ENCODE data around the genes ZNF541 and TPRX2.

DNA sequence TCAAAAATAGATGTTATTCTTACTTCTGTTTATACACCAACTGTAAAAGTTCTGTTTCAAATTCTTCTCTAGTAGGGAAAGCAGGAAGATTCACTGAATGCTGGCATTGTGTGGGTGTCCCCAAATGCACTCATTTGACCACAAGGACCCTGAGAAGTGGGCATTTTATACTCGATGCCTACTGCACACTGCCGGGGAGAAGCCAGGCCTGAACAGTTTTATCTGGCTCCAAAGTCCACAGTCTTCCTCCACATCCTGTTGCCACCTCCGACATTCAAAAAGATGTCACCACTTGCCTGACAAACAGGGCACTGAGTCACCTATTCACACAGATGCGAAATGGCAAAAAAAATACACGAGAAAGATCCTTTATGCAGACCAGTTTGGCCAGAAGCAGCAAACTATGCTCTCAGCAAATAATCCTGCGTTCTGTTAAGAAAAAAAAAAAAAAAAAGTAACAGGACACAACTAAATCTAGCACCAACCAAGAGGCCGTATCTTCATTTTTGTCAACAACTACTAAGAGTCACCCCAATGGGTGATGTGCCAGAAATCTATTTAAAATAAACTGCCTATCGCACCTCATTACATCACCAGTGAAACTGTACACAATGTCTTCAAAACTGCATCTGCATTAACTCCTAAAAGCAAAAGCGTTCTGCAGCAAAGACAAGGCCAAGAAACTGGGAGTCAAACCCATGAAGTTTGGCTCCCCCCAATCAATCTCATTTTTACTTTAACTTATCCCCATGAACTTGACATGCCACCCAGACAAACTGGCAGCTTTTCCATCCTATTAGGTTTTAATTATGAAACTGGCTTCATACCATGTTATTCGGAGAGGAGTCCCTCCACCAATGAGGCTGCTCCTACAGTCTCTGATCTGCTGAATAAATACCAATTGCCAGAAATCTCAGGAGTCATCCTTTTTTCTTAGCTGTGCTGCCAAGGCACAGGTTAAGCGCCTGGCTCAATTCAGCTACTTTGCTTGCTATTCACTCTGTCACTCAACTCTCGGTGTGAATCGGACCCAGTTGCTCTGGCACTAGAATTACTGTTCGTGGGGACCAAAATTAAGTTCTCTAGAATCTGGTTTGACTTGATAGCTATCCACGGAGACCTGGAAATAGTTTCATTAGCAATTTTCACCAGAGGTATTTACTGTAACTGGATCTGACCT lies 6.0 kb downstream of the ZC3H4 start:
- PRO-cap, result no peak

GRCh38 chr19:47172202-47172778 lies 41.7 kb downstream of the SAE1 start:
- PRO-cap, result no peak

DNA sequence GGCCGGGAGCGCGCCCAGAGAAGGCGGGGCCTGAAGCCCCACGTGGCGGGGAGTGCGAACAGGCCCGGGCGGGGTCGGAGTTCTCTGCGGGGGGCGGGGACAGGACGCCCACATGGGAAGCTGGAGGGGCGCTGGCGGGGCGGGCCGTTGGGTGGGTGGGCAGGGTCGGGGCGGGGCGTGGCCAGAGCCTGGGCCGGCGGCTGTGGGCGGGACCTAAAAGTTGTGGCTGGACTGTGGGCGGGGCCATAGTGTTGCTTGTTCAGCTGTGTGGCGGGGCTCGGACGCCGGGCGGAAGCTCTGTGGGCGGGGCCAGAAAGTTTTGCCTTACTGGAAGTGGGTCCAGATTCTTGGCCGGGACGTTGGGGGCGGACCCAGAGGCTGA lies 292 bp downstream of the CCDC9 start:
- PRO-cap, result no peak

- PRO-cap, result bidirectional peak, plus-strand start at chr19:47277806, minus-strand start at chr19:47277685
These were observed 3.0 kb downstream of the INAFM1 start for GRCh38 chr19:47277530-47278208.

- PRO-cap, result no peak
These were observed 33.2 kb downstream of the DHX34 start for GRCh38 chr19:47382422-47382695.

- PRO-cap, result no peak
These were observed 8.8 kb upstream of the MEIS3 start for GRCh38 chr19:47427770-47428828.

DNA sequence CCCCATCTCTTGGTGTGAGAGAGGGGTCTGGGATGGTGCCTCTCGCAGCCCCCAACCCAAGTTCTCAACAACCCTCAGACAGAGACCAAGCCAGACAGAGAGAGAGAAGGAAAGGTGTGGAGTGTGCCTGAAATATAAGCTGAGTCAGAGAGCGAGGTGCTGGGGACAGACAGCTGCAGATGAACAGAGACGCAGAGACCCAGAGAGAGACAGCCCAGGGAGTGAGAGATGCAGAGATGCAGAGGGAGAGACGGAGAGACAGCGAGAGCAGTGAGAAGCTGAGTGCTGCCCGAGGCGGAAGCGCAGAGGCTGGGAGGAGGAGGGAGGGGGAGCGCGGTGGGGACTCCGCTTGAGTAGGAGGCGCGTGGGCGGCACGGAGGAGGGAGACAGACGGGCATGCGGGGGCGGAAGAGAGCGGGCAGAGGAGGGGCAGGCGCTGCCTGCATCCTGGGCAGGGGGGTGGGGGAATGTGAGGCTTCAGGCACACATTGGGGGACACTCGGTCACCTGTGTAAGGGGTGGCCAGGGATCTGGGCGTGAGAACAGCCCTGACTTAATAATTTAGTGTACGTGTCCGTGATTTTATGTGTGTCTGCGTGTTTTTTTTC lies 25.8 kb downstream of the SLC8A2 start:
- PRO-cap, result no peak

- PRO-cap, result no peak
These were observed 290 bp downstream of the SLC8A2 start for GRCh38 chr19:47471494-47471712.

- PRO-cap, result no peak
These were observed 10.7 kb upstream of the KPTN start for GRCh38 chr19:47494504-47495311.

DNA sequence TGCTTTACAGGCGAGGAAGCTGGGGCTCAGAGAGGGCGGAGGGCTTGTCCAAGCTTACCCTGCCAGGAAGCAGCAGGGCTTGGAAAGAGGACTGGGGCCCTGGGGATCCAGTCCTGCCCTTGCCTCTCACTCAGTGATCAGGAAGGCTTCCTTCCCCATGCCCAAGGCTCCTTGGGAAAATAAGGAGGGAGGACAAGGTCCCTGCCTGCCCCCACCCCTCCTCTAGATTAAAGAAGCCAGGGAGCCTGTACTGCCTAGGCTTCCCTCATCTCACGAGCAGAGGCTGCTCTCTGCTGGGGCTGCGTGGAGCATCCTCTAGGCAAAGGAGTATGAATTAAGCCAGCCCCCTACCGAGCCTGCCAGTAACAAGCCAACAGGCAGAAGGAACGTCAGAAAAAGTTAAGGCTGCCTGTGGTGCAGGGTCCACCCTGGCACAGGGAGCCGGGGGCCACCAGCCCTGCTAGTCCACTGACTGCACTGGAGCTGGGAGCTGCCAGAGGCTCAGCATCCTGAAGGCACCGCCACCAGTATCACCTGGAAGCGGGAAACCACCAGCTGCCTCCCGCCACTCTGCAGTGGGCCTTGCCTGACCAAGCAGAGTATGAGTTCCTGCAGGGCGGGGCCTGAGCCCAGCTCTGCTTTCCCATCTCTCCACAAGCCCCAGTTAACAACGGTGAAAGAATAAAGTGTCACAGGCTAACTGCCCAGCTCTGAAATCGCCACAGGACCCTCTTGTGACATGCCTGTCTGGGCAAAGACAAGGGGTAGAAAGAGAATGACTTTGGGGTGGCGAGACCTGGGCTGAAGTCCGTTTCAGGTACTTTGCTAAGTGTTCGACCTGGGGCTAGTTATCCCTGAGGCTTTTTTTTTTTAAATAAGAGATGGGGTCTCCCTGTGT lies 6.8 kb downstream of the NAPA start:
- PRO-cap, result no peak

GRCh38 chr19:47573050-47574071 lies at the start of gene ZNF541:
TSS of gene ZNF541 (minus strand) at chr19:47573148.
- PRO-cap, result bidirectional peak, plus-strand start at chr19:47573206, minus-strand start at chr19:47573175

DNA sequence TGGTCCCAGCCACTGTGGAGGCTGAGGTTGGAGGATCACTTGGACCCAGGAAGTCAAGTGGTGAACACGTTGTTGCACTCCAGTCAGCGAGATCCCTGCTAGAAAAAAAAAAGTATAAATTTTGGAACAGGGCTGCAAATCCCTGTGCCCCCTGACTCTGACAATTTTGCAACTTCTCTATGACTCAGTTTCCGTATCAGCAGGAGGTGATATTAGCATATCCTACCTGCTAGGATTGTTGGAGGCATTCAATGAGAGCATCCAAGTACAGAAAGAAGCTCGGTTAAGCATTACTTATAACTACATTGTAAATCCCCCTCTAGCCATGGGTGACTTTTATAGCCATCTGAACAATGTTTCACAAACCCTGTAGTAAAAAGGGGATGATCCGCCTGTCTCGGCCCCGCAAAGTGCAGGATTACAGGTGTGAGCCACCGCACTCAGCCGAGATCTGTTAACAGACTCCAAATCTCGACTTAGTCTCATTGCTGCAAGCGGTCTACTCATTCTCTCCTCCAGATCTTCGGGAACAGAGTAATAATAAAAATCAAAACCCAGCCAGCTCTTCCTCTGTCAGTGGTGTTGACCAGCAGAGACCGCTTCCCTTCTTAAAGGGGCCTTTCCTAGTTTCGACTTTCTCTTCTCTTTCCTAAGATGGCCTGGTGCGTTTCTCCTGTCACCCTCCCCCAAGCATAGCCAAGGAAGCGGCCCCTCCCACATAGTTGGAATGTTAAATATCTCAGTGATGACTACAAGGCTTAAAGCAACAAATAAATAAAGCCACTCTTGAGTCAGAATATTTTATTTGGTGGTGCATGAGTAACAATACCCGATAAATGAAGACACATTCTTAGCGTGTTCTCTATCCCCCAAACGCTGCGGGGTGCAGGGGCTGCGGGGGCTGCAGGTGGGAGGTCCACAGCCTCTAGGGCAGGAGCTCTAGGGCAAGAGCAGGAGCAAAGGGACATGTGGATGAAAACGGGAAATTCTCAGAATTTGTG lies 10.2 kb upstream of the BICRA start:
- PRO-cap, result no peak

GRCh38 chr19:47611465-47612124 lies 2.7 kb downstream of the BICRA start:
- PRO-cap, result no peak

DNA sequence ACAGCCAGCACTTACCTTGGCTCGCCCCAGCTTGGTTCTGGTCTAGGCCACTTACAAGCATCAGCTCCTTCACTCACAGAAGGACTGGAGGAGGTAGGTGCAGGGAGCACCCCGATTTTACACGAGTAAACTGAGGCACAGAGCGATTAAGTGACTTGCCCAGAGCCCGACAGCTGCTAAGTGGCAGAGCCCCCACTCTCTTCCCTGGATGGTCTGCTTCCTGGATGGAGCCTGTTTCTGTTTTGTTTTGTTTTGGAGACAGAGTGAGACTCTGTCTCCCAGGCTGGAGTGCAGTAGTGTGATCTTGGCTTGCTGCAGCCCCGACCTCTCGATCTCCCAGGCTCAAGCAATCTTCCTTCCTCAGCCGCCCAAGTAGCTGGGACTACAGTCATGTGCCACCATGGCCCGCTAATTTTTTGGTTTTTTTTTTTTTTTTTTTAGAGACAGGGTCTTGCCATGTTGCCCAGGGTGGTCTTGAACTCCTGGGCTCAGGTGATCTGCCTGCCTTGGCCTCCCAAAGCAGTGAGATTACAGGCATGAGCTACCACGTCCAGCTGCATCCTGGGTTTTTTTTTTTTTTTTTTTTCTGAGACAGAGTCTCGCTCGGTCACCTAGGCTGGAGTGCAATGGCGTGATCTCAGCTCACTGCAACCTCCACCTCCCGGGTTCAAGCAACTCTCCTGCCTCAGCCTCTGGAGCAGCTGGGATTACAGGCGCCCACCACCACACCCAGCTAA lies 17.4 kb downstream of the BICRA start:
- PRO-cap, result no peak

DNA sequence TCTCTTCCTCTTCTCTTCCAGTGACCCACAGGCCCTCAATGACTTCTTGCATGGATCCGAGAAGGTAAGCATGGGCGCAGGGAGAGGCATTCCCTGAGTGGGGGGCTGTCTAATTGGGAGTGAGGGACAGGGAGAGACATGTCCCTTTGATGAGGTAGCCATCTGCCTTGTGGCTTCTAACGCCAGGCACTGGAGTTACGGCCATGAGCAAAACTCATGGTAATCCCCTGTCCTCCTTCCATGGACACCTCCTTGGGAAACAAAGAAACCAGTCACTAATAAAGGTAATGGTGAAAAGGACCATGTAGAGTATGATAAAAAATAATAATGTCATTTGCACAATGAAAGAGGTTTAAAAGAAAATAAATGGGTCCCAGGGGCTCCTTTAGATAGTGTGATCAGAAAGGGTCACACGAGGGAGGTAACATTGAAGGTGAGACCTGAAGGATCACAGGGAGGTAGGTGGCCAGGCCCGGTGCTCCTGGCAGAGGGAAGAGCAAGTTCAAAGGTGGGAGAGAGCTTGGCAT lies 39.5 kb upstream of the EHD2 start:
- PRO-cap, result no peak

- PRO-cap, result no peak
These were observed 5.9 kb upstream of the EHD2 start for GRCh38 chr19:47707347-47707662.

- PRO-cap, result no peak
These were observed 9.1 kb downstream of the NOP53 start for GRCh38 chr19:47754340-47754953.

- PRO-cap, result no peak
These were observed 11.3 kb downstream of the SELENOW start for GRCh38 chr19:47789818-47790134.

DNA sequence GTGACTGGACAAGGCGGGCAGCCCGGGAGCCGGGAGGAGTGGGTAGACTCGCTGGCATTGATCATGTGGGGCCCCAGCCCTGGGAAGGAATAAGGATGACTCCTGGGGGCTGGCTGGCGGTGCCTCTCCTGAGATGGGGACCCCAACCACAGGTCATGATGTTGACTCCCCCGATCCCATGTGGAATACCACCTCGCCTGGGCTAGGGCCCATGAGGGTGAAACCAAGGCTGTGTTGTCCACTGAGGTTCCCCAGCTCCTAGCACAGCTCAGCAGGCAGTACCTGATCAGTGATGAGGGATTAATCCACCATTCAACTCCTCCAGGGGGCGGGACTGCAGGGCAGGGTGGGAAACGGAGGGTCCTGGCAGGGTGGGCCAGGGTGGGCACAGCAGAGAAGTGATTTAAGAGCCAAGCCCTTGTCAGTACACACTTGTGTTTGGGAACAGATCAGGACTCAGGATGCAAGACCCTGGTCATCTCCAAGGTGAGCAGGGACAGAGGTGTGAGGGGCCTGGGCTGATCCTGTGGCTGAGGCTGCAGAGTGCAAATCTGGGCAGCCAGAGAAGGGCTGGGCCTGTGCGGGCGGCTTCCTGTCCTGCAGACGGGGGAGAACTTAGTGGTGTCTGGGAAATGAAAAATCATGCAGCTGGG lies at the start of gene TPRX2:
Gene TPRX2, plus strand, starts transcription at position 450 of the 653 bp plus-strand sequence.
- PRO-cap, result no peak

- PRO-cap, result no peak
These were observed 4.5 kb downstream of the TPRX2 start for GRCh38 chr19:47863291-47864220.

Measured in left cardiac atrium (tissue), 1 donor.